Brain (tissue), 1 donor: Measurements from ENCODE around the gene ASZ1.

GRCh38 chr7:112990522-112991121 lies 50.9 kb upstream of the BMT2 start:
- RRBS = no CpG with 5 or more reads among the region's 2 CpGs

DNA sequence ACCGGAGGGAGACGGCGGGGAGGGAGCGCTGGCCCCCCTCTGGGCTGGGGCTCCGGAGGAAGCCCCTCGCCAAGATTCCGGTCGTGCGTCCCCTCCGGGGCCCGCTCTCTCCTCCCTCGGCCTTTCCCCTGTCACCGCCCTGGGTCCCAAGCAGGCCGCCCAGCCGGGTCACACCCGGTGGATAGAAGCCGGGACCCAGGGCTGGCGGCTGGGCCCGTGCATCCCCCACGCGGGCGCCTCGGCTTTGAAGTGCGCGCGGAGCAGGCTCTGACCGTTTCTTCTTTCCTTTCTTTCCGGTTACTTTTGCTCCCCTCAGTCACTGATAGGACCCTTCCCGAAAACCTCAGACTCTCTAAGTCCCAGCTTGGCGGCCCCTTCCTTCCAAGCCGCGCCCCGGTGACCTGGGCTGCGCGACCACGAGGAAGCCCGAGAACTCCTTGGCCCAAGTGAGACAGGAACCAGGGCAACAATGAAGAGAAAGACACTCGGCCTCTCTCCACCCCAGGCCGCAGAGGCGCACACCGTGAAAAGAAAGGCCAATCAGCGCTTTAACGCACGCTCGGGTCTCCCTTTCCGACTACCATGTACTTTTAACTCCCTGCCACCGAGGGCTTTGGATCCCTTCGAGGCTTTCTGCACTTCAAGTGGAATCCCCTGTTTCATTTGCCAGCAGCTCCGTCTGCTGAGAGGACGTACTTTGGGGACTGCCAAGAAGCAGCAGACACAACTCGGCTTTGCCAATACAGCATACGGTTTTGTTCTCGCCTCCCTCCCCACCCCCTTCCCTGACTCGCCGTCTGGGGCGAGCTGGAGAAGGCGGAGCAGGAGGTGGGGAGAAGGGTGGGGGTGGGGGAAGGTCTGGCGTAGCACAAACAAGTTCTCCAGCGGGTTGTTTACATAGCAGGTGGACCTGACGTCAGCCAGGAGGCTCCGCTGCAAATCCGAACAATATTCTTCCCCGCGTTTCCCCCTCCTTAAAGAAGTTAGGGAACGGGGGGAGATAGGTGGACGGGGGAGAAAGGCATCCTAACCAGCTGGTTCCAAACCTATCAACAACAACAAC lies 166.5 kb upstream of the PPP1R3A start:
- RRBS = 3% methylated on average over 20 of the region's 66 CpGs

DNA sequence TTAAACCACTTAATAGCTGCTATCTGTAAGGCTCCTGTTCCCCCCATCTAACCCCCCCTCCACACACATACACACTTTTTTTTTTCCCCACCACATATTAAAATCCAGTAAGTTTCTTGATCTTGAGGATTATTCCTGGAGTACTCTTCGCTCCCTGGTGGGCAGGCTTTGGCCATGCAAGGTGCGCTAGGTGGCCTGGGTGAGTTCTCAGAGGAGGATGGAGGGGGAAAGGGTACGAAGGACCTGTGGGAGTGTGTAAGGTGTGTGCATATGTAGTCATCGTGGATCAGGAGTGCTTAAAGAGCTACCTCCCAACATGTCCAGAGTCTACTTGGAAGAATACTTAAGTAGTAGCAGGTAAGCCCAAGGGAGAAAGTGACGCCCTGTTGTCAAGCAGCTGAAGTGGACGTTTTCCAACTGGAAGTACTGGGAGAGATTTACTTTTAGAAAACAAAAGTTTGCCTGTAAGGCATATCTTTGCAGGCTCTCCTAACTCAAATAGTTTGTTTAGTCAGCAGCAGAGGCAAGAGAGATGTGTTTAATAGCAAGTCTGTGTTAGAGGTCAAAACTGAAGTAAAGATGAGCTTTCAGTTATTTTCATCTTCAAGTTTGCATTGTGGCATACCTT lies 169.4 kb upstream of the PPP1R3A start:
- RRBS = no CpG with 5 or more reads among the region's 6 CpGs

GRCh38 chr7:114580416-114580995 lies 165.9 kb downstream of the FOXP2 start:
- RRBS = no CpG with 5 or more reads among the region's 5 CpGs

GRCh38 chr7:116356272-116356693 lies 143.3 kb upstream of the CAV2 start:
- RRBS = no CpG with 5 or more reads among the region's 2 CpGs

DNA sequence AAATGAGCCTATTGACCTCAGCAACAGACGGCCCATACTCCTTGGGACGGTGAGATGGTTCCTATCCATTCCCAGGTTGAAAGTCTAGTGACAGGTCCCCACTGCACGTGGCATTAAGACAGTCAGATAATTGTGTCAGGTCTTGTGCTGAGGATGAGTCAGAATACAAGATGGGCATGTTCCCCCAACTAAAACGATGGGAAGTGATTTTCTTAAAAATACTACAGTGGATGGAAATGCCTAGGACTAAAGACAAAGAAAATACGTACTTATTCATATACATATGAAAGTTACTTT lies 2.1 kb downstream of the CAV1 start:
- RRBS = no CpG with 5 or more reads among the region's 5 CpGs

DNA sequence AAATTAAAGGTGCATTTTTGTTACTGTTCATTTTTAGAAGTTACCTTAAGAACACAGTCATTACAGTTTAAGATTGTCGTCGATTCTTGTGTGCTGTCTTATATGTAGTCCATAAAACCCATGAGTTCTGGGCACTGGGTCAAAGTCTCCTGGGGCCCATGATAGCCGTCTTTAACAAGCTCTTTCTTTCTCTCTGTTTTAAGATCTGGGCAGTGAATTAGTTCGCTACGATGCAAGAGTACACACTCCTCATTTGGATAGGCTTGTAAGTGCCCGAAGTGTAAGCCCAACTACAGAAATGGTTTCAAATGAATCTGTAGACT lies 90.8 kb upstream of the CAPZA2 start:
- RRBS = no CpG with 5 or more reads among the region's 6 CpGs

DNA sequence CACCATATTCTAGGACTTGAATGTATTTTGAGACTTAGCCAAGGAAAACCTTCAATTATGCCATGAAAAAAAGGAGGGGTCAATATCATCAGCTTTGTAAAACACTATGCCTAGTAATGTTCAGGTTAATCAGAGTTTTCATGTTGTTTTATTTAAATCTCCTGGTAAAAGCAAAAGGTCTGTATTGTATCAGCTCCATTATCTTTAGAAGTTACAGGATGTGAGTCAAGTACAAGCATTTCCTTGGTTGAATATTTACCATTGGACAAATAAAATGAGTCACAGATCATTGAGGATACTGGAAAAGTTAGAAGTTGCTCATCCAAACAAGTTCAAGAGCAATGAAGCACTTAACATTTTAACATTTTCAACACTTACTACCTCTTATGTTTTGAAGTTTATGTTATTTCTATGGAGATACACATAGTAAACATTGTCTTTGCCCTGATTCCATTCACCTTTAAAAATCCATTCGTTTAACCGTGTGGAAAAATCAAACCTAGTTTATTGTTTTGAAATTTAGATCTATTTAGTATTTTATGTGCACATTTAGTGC lies 89.9 kb upstream of the CAPZA2 start:
- RRBS = no CpG with 5 or more reads among the region's 2 CpGs

- RRBS = no CpG with 5 or more reads among the region's 3 CpGs
Observed at GRCh38 chr7:116812744-116813421, 49.5 kb upstream of the CAPZA2 start.

- RRBS = no CpG with 5 or more reads among the region's 2 CpGs
Observed at GRCh38 chr7:116813422-116813610, 49.1 kb upstream of the CAPZA2 start.

GRCh38 chr7:117051144-117051783 lies 98.0 kb downstream of the ST7 start:
- RRBS = no CpG with 5 or more reads among the region's 1 CpG

DNA sequence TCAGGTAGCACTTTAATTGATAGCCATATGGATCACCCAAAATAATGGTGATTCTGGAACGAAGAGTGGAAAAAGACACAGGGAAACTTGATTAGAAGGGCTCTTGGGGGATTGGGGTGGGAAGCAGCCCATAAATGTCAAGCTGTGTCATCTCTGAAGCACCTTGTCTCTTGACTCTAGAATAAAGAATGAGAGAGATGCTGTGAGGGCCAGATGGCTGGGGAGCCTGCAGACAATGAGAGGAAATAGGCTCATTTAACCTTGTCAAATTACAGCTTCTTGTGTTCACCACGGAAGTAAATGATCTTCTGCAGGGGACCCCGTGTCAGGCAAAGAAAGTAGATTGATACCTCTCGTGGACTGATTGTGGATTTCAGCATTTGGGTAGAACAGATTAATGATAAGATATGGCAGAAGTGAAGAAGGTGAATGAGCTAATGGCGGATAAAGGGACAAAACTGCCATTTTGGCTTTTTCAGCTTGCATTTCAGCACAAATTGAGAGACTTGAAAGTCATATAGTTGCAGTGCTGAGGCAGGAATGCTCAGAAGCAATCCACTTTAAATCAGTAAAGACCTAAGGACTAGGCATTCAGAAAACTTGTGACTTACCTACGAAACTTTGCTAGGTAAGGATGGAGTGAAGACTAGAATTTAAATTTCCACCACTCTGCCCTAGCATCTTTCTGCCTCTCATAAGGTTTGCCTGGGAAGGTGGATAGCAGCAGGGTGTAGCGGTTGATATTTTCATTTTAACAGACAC lies 159.5 kb downstream of the ST7 start:
- RRBS = no CpG with 5 or more reads among the region's 7 CpGs

- RRBS = no CpG with 5 or more reads among the region's 2 CpGs
Observed at GRCh38 chr7:117156094-117156762, 166.6 kb downstream of the WNT2 start.

DNA sequence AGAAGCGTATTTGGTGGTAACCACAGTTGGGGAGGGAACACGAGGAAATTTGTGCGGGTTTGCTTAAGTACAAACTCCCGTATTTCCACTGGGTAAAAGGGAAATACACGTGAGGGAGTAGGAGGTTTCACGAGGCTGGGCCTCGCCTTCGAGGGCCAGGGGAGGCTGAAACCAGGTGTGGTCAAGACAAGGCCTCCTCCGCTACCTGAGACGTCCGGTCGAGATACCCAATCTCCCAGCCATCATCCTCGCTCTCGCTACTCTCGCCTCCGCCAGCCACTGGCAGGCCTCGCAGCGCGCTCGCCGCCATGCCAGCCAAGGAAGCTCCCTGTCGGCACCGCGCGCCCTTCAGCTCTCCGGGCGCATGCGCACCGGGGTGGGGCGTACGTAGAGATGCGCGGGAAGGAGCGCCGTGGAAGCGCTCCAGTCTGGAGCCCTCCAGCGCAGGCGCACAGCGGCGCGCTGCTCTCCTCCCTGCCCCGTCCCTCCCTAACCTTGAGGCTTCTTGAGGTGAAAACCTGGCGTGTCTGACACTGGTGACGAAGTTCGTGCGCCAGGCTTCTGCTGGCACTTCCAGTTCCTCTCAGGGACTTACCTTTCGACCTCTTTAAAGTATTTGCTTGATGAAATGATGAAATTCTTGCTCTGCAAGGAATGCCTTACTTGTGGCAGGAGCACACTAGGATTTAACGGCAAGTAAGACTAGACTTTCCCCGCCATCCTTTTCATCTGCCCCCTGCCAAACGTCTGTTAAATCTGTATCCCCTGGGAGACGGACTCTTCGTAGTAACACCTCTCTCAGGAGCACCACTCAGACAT lies at the start of gene ASZ1:
Gene ASZ1, minus strand, starts transcription at position 343 of the 819 bp plus-strand sequence.
- RRBS = no CpG with 5 or more reads among the region's 52 CpGs

- RRBS = no CpG with 5 or more reads among the region's 1 CpG
Observed at GRCh38 chr7:117435535-117435794, 8.2 kb upstream of the ASZ1 start.

GRCh38 chr7:117682834-117683675 lies 190.2 kb downstream of the CTTNBP2 start:
- RRBS = no CpG with 5 or more reads among the region's 7 CpGs

DNA sequence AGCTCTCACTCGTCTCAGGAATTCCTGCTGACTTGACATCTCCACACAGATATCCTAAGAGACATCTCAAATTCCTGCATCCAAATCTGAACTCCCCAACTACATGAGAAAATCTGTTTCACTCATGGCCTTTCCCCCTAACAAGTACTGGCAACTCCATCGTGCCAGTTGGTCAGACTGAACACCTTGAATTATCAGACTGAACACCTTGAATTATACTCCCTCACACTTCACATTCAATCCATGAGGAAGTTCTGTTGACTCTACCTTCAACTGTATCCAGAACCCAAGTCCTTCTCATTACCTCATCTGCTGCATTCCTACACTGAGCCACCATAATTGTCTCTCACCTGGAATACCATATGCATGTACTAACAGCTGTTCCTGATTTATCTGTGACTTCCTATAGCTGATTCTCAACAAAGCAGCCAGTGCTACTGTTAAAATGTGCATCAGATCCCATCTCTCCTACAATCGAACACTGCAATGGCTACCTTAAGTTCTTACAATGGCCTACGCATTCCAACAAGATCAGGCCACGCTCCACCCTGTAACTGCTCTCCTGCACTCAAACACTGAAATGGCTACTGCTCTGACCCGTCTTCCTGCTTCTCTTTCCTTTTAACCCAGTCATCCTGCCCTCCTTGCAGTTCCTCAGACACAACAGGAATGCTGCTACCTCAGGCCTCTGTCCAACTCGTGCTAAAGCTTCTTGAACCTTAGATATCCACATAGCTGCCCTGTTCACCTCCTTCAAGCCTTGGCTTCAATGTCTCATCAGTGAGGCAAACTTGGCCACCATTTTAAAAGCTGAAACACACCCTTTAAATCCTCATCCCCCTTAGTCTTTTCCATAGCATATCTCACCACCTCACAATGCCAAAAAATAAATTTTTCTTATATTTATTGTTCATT lies 110.7 kb downstream of the CTTNBP2 start:
- RRBS = no CpG with 5 or more reads among the region's 7 CpGs

DNA sequence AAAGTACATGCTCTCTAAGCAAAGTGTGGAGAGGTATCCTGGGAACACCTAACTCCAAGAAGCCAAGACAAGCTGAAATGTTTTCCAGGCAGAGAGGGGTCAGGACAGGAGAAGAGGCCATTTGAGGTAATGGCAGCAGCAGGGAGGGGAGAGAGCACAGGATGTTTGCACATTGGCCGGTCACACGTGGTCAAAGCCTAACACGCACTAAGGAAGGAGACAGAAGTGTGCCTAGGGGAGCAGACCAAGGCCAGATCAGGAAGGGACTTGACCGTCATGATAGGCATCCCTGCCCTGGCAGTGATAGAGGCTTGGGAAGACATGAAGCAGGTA lies 101.5 kb downstream of the CTTNBP2 start:
- RRBS = no CpG with 5 or more reads among the region's 4 CpGs

DNA sequence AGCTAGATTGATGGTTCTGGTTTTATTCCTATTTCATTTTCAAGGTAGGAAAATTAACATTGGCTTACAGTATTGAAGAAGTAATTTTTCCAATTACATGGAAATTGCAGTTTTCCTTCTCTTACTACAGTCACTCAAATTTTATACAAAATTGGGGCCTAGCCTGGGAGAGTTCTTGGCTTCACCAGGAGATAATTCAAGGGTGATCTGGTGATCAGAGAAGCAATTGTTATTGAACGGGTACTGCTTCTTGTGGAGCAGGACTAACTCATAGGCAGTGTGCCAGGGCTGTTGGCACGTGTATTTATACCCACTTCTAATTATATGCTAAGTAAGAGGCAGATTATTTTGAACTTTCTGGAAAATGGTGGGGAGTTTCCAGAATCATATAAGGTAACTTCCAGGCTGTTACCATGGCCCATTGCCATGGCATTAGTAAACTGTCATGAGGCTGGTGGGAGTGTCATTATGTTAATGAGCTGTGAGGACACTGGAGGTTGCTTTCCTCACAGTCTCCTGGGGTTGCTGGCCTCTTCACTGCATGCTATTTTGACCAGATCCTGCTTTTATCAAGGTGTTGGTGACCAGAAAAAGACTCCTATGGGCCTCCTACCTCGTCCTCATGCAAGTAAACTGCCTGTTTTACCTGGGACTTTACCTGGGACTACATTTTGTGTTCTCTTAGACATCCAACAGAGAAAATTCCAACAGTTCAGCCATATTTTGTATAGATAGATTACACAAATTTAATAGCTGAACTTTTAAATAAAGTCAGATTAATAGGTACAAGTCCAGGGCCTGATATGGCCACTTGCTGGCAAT lies 122.6 kb downstream of the KCND2 start:
- RRBS = no CpG with 5 or more reads among the region's 3 CpGs

DNA sequence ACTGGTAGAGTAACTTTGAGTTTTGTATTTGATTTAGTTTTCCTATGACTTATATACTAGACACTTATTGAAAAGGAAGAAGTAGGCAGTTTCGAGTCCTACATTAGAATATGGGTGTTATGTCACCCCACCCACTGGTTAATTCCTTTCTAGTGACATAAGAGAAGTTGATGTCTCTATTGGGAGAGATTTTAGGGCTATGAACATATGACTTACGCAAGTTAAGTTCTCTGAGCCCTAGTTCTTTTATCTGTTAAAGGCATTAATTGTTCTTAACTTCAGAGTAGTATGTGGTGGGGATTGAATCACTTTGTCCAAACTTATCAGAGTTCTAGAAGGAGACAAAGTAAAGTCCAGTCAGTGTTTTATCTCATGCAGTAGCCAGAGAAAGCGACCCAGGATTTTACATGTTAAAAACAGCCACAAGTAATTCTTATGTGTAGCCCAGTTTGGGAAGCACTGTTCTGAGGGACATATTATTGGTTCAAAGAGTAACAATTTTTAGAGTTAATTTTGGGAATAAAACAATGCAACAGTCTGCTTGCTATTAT lies 30.6 kb downstream of the CPED1 start:
- RRBS = no CpG with 5 or more reads among the region's 3 CpGs